ENCODE results near the genes RAB41, MED12 and GJB1.

DNA sequence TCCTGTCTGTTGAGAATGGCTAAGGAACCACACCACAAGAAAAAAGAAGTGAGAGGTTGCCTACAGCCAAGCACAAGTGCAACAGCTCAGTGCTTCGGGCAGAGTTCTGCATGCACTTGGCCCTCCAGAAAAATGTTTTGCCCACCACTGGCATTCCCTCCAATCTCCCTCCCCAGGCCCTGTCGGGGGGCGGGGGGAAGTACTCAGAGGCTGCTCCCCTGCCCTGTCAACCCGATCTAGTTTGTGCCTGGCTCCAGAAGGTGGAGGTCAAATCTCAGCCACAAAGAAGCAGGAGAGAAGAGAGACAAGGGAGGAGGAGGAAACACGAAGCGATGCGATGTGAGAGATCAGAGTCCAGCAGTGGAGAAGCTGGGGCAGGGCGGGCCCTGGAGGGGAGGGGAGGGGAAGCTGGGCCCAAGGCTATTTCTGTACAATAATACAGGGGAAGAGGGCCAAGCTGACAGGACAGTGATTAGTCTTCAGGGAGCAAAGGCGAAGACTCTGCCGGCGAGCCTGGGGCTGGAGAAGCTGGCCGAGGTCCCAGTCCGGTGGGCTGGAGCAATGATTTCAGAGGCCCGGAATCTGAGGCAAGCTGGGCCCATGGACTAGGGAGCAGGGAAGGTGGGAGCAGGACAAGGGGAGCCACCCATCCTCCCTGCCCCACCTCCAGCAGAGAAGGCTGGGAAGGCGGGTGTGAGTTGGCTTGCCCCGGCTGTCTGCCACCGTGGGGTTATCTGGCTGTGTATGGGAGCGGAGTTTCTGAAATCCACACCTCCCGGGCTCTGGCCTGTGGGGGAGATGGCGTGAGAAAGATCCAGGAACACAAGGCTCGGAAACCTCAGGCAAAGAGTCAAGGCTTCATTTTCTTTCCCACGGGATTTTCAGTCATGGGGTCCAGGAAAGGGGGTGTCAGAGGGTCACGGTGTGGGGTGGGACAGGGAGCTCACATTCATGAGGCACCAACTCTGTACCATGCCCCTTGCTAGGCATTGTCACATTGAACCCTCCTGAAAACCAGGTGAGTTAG is 167.2 kb downstream of the EFNB1 start:
- PRO-cap, 2 experiments = no peak in any of the 2 experiments

DNA sequence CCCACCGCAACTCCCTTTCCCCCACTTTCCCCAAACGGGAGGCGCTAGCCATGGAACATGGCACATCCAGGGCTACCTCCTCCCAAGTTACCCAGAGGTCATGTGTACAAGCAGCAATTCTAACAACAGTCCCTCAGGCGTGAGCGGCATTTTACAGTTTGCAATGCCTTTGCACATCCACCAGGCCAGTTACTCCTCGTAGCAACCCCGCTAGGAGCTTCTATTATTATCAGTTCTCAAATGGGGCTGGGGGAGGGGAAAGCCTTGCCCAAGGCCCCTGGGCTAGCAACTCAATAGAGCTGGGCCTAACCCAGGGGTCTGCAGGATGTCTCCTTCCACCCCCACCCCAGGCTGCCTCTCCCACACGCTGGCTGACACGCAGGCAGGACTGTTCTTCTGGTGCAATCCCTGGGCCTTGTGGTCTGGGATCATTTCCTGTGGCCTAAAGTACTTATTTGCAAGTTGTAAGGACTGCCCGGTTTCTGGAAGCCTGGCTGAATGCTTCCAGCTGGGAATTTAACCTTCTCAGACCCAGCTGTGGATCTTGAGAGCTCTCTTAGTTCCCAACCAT is 27.8 kb downstream of the PJA1 start:
- PRO-cap, 2 experiments = no peak in any of the 2 experiments

GRCh38 chrX:69503840-69504283 is 264 bp upstream of the NALF2 start:
- PRO-cap, 2 experiments = no peak in any of the 2 experiments

DNA sequence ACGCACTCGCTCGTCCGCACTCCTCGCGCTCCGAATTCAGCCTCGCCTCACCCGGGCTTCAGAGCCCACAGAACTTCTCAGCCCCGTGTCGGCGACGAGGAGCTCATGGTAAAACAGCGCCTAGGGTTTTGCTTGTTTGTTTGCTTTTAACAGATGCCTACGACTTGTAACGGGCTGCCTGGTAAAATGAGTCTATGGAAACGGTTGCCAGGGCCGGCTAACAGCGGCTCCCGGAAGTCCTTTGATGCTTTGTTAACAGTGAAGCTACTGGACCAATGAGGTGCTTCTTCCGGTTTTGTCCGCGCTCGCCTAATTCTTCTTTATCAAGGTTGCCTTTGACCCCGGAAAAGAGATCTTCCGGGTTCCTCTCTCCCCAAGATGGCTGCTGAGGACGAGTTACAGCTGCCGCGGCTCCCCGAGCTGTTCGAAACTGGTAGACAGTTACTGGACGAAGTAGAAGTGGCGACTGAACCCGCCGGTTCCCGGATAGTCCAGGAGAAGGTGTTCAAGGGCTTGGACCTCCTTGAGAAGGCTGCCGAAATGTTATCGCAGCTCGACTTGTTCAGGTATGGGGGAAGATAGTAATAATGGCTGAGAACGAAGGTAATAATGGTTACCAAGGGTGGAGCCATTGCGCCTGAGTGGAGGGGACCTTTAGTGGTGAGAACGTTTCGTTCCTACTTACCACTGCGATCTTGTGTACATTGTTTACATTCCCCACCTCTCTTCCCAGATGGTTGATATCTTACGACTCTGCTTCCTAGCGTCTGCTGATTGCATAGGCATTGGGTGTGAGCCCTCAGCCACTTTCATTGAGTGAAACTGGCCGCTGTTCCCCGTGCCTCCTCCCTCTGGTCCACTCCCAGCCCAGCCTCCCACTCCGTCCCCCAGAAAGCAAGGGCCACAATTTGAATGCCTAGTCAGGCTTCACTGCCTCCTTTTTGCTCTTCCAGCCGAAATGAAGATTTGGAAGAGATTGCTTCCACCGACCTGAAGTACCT is 623 bp downstream of the IGBP1 start:
- PRO-cap, 2 experiments = peak in 2 of 2 experiments; most common plus-strand start position 369 of the sequence (in 2); most common minus-strand start position 69 of the sequence (in 1)

DNA sequence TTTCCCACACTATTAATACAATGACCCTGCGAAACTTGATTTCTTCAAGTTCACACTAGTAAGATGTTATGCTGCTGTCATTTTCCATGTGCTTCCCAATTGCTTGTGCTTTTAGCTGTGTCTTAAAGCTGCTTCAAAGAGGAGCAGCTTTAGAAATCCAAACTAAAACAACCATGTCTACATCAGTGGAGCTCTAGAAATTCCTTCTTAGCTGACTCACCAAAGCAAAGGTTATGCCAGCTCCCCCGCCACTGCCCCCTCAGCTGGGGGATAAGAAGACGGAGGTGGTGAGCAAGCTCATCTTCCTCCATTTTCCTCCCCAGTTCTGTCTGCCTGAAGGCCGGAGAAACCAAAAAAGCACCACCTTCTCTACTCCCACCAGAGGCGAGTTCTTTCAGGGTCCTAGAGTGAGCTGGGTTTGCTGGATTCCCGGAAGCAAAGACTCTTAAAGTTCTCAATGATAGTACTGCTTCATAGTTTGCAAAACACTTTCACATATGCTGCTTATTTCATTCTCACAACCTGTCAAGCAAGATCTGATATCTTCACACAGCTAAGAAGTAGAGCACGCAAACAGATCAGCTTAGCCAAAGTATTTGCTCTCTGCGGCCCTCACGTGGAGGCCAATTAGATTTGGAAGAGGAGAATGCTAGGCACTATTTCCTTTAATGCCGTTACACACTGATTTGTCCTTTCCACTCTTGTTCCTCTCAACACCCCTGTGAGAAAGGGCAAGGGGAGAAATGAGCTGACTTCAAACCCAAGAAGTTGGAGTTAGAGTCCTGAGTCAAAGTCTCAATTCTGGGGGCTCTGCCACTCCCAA is 8.5 kb upstream of the DGAT2L6 start:
- PRO-cap, 2 experiments = no peak in any of the 2 experiments

GRCh38 chrX:70219988-70220598 is 14.4 kb upstream of the AWAT1 start:
- PRO-cap, 2 experiments = no peak in any of the 2 experiments

DNA sequence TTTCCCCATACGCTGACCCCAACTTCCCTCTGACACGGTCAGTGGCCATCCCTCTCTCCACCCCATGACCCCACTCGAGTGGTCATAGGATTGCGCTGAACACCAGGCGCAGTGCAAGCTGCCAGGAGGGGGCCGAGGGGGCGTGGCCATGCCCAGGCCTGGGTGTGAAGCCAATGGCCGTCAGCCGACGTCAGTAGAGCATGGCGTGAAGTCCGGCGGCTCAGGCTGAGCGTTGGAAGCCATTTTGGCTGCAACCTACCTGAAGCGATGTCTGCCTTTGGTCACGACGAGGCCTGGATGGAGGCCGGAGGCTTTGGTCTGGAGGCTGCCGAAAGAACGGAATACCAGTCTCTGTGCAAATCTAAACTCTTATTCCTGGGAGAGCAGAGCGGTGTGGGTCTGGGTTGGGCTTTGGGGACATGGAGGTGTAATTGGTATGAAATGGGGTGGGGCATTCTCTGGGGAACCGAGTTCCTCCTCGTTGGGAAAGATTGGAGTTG is at the start of gene RAB41:
Gene RAB41 (plus strand): TSS at position 222 of the 500 bp plus-strand sequence.
- PRO-cap, 2 experiments = no peak in any of the 2 experiments

DNA sequence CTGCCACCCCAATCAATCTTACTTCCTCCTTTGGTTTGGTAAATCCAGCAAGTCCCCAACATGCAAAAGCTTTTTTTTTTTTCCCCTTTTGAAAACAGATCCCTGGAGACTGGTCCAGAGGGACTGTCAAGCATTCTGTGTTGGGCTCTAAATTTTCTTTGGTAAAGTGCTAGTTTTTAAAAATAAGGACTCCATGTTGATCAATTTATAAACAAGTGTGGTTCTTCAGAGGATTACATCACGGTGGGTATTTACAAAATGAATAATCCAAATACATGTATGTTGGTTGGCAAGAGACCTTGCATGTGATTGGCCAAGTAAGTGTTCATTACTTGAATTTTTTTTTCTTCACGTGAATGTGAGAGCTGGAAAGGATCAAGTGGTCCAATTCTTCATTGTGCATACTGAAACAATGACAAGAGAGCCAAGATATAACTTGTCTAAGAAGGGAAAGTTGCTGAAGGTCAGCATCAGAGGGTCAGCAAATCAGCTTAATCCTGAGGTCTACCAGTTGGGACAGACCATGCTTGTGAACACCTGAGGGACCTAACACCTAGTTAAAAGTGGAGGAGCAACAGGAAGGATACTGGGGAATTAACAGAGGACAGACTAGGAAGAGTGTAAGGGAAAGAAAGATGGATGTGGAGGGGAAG is 12.2 kb downstream of the DLG3 start:
- PRO-cap, 2 experiments = no peak in any of the 2 experiments

- PRO-cap, 2 experiments = no peak in any of the 2 experiments
Measured at GRCh38 chrX:70478788-70479749, 34.4 kb downstream of the DLG3 start.

GRCh38 chrX:71067235-71067630 is 901 bp downstream of the SNX12 start:
- PRO-cap, 2 experiments = no peak in any of the 2 experiments

- PRO-cap, 2 experiments = peak in 2 of 2 experiments; most common plus-strand start chrX:71118596 (in 2); most common minus-strand start chrX:71118464 (in 2)
Measured at GRCh38 chrX:71118313-71118837, at the start of gene MED12. MED12 (plus strand) TSS chrX:71118596.

DNA sequence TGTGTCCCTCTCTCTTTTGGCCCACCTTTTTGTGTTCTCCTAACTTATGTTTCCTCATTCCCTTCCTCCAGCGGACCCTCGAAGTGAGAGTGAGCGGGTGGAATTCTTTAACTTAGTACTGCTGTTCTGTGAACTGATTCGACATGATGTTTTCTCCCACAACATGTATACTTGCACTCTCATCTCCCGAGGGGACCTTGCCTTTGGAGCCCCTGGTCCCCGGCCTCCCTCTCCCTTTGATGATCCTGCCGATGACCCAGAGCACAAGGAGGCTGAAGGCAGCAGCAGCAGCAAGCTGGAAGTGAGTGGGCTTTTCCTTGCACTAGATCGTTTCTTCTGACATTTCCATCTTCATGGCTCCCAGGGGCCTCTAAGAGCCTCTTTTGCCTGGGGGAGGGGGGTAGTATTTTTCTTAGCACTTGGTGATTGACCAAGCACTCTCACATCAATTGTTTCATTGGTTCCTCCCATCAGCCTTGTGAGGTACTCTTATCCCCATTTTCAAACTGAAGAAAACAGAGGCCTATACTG is 5.8 kb downstream of the MED12 start:
- PRO-cap, 2 experiments = no peak in any of the 2 experiments

DNA sequence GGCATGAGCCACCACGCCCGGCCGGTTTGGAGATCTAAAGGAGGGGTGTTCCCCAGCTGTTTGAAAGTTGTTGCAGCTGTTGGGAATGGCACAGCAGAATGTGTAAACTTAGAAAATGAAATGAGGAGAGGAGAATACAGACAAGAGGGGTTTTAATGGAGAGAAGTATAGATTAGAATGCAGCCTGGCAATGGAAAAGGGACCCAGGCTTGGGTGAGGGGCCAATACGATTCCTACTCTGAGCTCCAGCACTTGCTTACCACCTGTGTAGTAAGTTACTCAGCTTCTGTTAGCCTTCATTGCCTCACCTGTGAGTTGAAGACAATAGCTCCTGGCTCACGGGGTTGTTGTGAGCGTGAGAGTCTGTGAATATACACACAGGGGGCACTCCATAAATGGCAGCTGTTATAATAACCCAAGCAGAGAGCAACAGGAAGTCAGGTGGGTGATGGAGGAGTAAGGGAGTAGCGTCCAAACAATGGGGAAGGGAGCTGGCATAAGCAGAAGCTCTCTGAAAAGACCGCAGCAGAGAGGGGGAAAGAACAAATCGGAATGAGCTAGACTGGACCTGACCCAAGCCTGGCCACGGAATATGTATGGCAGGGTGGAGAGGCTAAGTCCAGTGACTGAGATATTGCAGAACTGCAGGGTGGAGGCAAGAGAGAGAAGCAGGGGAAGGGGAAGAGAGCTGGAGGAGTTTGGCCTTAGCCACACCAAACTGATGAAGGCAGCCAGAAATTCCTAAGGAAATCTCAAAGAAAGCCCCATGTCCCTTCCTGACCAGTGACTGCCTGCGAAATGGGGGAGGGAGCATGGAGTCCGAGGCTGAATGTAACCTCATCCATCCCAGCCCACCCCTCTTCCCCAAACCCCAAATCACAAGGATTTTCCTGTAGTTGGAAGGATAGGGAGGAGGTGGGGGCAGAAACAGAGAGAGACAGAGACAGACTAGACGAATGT is 6.6 kb upstream of the GJB1 start:
- PRO-cap, 2 experiments = no peak in any of the 2 experiments

GRCh38 chrX:71222840-71223478 is at the start of gene GJB1:
GJB1 (plus strand) TSS chrX:71223224.
- PRO-cap, 2 experiments = no peak in any of the 2 experiments

DNA sequence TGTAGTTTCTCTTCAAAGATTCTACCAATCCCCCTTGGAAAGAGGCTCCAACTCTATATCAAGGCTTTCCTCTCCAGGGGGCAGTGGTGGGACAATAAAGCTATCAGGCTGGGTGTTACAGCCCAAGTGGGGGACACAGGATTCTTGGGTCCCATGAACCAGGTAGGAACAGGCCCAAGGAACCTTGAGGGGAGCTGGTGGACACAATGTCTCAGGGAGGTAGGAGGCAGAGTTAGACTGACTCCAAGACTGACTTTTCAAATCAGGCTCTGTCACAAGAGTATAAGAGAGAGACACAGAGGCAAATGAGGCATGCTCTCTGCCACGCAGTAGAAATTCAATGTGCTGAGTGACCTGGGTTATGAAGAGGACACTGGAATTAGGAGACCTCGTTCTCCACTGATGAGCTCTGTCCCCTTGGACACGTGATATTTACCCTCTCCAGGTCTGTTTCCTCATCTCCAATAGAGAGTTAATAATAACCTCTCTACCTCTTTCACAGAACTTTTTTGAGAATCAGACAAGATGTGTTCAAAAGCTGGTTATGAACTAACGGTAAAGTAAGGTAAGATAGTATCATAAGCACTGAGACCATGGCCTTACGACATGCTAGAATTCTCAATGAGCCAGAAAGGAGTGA is 4.6 kb downstream of the GJB1 start:
- PRO-cap, 2 experiments = no peak in any of the 2 experiments

- PRO-cap, 2 experiments = no peak in any of the 2 experiments
Measured at GRCh38 chrX:71299840-71300936, 1.4 kb upstream of the ITGB1BP2 start.

DNA sequence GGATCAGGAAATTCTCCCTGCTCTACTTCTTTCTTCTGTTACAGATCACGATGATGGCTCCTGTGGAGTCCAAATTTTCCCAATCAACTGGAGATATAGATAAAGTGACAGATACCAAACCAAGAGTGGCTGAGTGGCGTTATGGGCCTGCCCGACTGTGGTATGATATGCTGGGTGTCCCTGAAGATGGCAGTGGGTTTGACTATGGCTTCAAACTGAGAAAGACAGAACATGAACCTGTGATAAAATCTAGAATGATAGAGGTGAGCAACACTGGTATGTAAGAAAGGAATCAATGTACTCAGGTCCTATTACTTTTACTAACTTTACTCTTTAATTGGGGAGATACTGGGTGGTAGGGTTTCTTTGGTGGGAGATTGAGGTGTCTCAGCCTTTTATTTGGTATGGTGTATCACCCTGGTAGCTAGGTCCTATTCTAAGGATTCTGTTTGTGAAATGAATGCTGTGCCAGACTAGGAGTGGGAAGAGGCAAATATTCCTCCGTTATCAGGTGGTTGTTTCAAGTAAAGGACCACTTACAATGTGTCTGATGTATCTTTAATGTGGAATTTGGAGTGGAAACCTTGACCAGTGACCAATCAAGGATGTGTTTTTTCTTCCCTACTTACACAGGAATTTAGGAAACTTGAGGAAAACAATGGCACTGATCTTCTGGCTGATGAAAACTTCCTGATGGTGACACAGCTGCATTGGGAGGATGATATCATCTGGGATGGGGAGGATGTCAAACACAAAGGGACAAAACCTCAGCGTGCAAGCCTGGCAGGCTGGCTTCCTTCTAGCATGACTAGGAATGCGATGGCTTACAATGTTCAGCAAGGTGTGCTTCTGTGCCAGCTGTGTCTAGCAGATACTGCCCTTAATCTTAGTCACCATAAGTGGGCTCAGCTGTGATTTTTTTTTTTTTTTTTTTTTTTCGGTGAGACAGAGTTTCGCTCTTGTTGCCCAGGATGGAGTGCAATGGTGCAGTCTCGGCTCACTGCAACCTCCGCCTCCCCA is 12.3 kb downstream of the TAF1 start:
- PRO-cap, 2 experiments = no peak in any of the 2 experiments

DNA sequence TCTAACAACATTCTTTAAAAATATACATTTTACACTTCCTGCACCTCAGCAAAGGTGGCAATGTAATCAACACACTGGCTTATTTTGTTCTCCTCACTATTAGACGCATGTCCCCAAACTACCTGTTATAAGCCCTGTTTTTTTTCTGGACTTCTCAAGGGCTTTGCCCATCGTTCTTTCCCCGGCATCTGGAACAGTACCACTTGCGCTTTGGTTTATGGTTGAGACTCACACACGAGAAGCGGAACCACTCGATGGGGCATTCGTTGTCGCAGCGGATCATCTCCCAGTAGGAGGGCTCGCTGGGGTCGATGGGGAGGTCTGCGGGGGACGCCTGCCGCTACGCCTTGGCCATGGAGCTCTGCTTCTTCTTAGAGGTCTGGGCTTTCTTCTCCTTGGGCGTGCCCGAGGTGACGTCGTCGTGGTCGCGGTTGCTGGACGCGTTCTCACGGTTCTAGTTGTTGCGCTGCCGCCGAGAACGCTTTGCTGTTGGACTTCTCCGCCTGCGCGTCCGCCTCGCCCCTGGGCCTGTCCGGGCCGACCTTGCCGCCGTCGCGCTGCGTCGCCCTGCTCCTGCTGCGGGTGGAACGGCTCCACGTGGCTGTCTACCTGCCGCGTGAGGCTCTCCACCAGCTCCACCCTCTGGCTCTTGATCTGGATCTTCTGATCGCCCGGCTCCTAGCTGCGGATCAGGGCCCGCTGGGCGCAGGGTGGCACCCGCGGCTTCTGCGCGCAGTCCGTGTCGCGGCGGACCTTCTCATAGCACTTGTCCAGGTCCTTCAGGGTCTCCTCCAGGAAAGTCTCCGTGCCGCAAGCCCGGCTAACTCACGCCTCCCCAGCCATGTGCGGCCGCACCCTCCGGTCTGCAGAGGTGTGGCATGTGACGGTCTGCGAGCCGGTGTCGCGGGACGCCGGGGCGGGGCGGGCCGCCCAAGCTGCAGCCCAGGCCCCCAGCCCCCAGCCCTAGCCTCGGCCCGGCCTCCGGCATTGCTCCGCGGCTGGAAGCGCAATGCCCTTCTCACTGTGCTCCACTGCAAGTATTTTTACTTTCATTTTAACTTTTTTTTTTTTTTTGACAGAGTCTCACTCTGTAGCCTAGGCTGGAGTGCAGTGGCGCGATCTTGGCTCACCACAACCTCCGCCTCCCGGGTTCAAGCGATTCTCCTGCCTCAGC is 40.6 kb upstream of the OGT start:
- PRO-cap, 2 experiments = peak in 2 of 2 experiments; most common plus-strand start position 461 of the sequence (in 1); most common minus-strand start position 363 of the sequence (in 1)

- PRO-cap, 2 experiments = no peak in any of the 2 experiments
Measured at GRCh38 chrX:71548886-71549343, 16.0 kb downstream of the OGT start.

GRCh38 chrX:71573519-71573998 is 4.7 kb upstream of the GCNA start:
- PRO-cap, 2 experiments = no peak in any of the 2 experiments